H7 (cell line): ENCODE data around the gene HDAC4.

DNA sequence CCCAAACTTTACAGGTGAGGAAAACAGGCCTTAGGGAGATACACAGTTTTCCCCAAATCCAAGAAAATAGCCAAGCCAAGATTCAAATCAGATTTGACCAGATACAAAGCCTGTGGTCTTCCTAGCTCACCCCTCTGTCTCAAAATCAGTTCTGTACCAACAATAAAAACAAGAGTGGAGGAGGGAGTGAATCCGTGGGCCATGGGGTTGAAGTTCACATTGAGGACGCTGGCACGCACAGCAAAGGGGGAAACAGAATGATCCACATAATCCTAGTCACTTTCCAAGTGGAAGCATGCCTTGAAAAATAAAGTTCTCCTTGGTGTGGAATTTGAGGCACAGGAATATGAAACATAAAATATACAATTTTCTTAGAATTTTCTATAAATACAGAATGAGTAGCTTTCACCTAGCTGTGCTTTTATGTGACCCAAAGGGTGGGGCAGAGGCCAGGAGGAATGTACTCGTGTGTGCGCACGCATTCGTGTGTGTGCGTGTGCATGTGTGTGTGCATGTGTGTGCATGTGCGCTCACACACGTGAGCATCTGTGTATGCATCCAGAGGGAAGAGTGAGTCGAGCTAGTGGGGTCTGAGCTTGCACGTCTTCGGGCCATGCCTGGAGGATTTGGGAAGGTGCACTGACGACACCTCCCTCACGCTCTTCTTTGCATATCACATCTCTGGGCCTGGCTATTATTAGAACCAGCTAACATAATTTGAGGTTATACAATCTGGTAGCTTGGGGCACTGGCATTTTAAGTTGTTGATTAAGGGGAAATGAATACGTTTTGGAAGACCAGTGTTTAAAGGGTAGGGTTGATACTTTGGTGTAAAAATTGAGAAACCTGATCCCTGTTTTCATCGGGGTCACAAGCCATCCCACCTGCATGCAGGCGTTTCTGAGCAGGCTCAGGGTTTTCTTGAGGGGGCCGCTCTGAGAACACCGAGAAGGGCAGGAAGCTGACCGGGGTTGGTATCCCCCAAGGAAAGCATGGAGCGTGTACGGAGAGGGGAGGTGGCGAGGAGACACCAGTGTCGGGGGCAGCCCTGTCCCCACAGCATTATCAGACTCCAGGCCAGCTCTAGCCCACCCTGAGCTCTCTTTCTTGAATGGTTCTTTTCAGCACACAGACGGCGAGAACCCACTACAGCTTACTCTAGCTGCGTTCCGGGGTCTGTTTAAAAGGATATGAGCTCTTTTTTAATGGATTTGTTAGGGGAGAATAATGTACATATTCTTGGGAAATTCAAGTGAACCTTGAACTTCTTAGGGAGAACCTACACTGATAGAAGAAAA lies 85.2 kb downstream of the LRRFIP1 start:
- RAMPAGE, long total RNA = no peak

DNA sequence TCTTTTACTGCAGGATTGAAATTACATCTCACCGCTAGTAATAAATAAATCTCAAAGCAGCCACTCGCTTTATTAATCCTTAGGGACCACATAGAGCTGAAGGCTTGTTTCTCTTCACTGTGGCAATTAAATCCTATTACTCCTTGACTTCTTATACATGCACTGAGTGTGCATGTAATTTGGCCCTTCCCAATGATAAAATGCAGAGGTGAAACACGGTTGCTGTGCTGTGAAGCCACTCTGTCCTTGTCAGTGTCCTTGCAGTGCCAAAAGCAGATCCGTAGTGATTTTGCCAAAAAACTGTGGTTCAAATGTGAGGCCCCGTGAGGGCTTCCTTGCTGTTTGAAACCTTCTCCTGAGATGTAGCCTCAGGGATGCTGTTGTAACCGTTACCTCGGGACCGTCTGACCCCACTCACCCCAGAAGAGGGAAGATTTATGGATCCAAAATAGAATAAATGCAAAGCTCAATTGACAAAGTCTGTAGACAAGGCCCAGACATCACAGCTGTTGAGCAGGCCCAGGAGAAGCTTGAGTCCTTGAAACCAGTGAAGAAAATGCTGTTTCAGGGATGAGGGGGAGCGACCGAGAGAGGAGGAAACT lies 76.9 kb upstream of the RBM44 start:
- RAMPAGE, long total RNA = no peak

DNA sequence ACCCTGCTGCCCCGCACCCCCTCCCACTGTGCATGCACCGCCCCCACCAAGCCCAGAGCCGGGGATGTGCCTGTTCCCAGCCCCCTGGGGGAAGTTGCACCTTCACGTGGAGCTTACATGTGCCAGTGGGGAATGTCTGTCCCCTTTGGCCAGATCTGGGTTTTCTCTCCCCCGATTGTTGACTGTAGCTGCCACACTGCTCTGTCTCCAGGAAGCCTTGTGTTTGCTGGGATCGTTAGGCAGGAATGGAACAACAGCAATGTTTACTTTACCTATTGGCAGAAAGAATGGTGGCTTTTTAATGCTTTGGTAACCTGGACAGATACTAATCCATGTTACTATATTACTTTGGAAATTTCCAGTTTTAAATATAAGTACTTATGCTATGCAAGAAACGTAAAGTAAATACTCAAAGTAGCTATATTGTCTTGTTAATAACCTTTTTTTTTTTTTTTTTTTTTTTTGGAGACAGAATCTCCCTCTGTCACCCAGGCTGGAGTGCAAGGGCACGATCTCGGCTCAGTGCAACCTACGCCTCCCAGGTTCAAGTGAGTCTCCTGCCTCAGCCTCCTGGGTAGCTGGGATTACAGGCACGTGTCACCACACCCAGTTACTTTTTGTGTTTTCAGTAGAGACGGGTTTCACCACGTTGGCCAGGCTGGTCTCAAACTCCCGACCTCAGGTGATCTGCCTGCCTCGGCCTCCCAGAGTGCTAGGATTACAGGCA lies 64.6 kb upstream of the RBM44 start:
- RAMPAGE, long total RNA = no peak

- RAMPAGE, long total RNA = no peak
Observed at GRCh38 chr2:237868592-237869171, 9.3 kb downstream of the RAMP1 start.

- RAMPAGE, long total RNA = no peak
Observed at GRCh38 chr2:237874243-237875264, 15.1 kb downstream of the RAMP1 start.

- RAMPAGE, long total RNA = no peak
Observed at GRCh38 chr2:238065038-238065576, 4.3 kb downstream of the SCLY start.

GRCh38 chr2:238261841-238262230 lies 22.0 kb upstream of the HES6 start:
- RAMPAGE, long total RNA = no peak

DNA sequence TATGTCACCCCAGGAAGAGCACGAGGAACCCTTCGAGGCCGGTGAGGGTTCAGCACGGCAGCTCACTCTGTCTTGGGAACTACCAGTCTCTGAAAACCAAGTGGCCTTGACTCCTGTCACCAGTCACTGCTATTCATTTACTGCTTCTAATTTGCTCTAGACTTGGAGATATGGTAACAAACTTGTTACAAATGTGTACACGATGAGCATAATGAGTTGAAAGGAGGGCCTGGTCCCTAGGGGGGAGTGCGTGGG lies 2.2 kb downstream of the PER2 start:
- RAMPAGE, long total RNA = no peak

- RAMPAGE, long total RNA = no peak
Observed at GRCh38 chr2:238290019-238290660, 1.7 kb upstream of the PER2 start.

DNA sequence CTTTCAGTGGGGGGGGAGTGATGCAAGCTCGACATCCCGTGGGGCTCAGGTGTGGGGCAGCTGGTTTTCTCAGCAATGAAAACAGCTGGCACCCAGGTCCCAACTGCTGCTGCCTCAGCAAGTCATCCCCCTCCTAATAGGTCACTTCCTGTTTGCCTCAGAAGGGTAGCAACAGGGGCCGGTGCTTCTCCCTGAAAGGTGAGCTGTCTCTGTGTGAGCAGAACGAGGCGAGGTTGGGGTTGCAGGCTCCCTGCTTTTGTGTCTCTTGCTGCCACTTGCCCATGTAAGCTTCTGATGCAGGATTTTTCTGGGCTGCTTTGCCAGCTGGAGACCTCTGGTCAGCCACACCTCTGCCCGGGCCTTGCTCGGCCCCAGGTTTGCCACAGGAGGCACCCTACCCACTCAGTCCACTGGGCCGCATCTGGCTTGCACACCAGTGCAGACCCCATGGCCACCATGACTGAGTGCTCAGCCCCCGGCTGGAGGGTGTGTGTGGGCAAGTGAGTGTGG lies 11.6 kb upstream of the ASB1 start:
- RAMPAGE, long total RNA = no peak

- RAMPAGE, long total RNA = no peak
Observed at GRCh38 chr2:238601325-238601965, 174.7 kb downstream of the ASB1 start.

- RAMPAGE, long total RNA = no peak
Observed at GRCh38 chr2:238902282-238902718, 54.4 kb downstream of the TWIST2 start.

GRCh38 chr2:239047043-239047397 lies 199.1 kb downstream of the TWIST2 start:
- RAMPAGE, long total RNA = no peak

DNA sequence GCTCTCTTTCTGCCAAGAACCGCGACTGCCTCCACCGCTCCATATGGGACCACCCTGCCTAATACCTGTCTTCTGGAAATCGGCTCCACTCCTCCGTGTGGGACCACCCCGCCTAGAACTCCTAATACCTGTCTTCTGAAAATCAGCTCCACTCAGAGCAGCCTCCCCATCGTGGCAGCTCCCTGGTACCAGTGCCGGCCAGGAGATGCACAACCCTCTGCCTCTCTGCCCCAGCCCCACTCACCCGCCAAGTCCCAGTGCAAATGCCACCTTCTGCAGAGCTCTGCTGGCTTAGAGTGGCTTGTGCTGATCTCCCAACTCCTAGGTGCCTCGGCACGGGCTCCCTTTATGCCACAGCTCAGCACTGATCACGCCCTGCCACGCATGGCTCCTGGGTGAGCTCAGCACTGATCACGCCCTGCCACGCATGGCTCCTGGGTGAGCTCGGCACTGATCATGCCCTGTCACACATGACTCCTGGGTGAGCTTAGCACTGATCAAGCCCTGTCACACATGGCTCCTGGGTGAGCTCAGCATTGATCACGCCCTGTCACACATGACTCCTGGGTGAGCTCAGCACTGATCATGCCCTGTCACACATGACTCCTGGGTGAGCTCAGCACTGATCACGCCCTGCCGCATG lies 258.5 kb downstream of the HDAC4 start:
- RAMPAGE, long total RNA = no peak

- RAMPAGE, long total RNA = no peak
Observed at GRCh38 chr2:239222760-239223377, 178.0 kb downstream of the HDAC4 start.

GRCh38 chr2:239239342-239240365 lies 161.2 kb downstream of the HDAC4 start:
- RAMPAGE, long total RNA = no peak

GRCh38 chr2:239275650-239276253 lies 125.1 kb downstream of the HDAC4 start:
- RAMPAGE, long total RNA = no peak

DNA sequence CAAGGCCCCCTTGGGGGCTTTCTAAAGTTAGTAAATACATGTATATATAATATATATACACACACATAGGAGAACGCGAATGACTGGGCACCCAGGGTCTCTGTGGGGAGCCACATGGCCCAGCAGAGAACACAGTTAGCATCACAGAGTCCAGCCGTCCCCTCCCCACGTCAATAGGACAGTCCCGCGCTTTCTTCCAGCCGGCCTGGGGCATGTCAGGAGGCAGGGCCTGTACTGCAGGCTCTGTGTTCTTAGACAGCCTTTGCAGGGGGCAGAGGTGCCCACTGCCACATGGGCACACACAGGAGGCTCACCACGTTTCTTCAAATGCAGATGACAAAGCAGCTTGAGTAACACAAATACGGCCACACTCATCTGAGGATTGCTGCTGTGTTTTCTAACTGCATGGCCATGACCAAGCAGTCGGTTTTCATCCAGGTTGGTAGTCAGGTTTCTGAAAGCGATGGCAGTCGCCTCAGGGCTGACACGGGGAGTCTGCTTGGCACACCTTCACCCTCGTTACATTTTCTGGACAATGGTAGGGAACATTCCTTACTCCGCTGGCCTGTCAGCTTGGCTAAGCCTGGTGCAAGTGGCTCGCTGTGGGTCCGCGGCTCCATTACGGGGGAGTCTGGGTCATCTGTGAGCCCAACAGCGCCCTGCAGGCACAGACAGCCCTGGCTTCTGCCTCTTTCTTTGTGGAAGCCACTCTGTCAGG lies 95.8 kb downstream of the HDAC4 start:
- RAMPAGE, long total RNA = no peak

GRCh38 chr2:239331225-239332114 lies 69.3 kb downstream of the HDAC4 start:
- RAMPAGE, long total RNA = no peak

- RAMPAGE, long total RNA = start-site peak on the minus strand at chr2:239401000-239401020, 24 reads
Observed at GRCh38 chr2:239400706-239401487, at the start of gene HDAC4. TSS of gene HDAC4 (minus strand) at chr2:239401020.